Liver (tissue), 9 donors: Measurements from ENCODE around the gene KHDRBS2.

DNA sequence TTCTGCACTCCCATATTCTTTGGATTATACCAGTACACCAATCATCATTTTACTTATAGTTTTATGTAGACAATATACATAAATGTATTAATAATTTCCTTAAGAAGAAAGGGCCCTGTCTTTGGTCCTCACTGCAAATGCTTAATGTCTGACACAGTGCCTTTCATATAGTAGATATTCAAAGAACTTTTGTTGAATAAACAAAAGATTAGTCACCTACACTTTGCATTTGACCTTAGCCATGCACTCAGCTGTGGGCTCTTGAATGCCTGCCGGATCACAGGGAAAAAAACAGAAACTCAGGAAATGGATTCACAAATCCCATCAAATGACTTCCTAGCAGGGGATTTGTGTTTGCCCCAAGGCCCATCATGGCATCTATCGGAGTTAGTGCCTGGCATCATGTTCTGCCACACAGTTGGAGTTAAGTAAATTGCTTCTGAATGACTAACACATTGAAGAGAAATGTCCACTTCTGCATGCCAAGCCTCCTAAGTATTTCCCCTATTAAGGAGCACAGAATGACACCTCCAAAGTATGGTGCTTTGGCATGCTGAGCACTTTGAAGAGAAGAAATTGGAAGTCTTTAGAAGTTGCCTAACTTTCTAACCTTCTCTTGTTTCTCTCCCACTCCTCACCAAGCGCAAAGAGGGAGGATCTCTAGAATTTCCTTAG, 239.6 kb downstream of the DST start:
- PRO-cap, 5 experiments, result peak in 2 of 5 experiments; most common minus-strand start position 139 of the sequence (in 2)
- RAMPAGE, long total RNA, 2 experiments, result no peak in any of the 2 experiments
- RRBS, result no CpG with 5 or more reads among the region's 3 CpGs

GRCh38 chr6:56839023-56839481, 115.6 kb downstream of the DST start:
- PRO-cap, 5 experiments, result no peak in any of the 5 experiments
- RAMPAGE, long total RNA, 2 experiments, result no peak in any of the 2 experiments
- RRBS, result no CpG with 5 or more reads among the region's 1 CpG

GRCh38 chr6:56875713-56876338, 78.8 kb downstream of the DST start:
- PRO-cap, 5 experiments, result no peak in any of the 5 experiments
- RAMPAGE, long total RNA, 2 experiments, result no peak in any of the 2 experiments
- RRBS, result no CpG with 5 or more reads among the region's 6 CpGs

GRCh38 chr6:56914685-56915386, 39.8 kb downstream of the DST start:
- PRO-cap, 5 experiments, result no peak in any of the 5 experiments
- RAMPAGE, long total RNA, 2 experiments, result no peak in any of the 2 experiments
- RRBS, result no CpG with 5 or more reads among the region's 7 CpGs

DNA sequence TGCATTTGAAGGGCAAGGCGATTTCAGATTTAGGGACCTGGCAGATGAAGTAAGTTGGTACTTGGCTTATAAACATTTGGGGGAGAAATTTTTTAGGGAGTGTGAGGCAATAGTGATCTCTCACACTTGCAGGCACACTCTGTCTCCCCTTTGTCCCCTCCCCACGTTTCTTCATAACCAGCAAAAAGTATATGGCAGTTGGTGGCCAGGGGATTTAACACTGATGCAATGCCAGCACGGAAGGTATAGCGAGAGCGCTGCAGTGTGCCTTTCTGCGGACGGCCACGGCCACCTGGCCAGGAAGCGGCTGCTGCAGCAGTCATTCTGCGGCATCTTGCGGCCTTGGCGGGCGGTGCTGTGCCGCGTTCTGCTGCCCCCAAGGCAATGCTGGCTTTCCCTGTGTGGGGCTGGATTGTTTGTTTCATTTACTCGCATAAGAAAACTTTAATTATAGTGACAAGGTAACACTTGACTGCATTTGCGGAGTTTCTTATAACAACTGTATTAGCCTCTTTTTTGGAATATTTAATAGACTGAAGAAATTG, 890 bp downstream of the BEND6 start:
- PRO-cap, 5 experiments, result no peak in any of the 5 experiments
- RAMPAGE, long total RNA, 2 experiments, result no peak in any of the 2 experiments
- RRBS, result no CpG with 5 or more reads among the region's 17 CpGs

DNA sequence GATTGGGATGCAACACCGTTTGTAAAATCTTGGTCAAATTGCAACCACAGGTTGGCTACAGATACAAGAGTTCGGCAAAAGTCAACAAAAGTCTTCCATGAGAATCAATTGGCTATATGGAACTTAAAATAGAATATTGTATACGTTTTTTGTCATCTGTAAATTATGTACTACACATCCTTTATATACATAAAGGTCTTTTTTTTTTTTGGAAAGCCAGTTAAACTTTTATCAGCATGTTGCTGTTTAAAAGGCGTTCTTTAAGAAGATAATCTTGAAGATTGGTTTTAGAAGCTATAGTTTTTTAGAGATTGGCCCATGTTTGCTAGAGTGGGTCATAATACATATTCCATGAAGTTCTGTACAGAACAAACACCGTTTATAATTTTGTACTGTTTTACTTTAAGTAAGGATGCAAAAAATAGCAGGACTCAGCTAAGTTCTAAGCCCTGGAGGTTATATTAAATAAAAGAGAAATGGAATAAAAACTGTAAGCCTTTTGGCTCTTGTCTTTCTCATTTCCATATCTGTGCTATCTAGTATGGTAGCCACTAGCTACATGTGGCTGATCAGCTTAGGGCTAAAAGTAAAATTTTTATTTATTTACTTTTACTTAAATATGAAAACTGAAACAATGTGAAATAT, 8.4 kb downstream of the KIAA1586 start:
- PRO-cap, 5 experiments, result no peak in any of the 5 experiments
- RAMPAGE, long total RNA, 2 experiments, result no peak in any of the 2 experiments
- RRBS, result no CpG with 5 or more reads among the region's 5 CpGs

DNA sequence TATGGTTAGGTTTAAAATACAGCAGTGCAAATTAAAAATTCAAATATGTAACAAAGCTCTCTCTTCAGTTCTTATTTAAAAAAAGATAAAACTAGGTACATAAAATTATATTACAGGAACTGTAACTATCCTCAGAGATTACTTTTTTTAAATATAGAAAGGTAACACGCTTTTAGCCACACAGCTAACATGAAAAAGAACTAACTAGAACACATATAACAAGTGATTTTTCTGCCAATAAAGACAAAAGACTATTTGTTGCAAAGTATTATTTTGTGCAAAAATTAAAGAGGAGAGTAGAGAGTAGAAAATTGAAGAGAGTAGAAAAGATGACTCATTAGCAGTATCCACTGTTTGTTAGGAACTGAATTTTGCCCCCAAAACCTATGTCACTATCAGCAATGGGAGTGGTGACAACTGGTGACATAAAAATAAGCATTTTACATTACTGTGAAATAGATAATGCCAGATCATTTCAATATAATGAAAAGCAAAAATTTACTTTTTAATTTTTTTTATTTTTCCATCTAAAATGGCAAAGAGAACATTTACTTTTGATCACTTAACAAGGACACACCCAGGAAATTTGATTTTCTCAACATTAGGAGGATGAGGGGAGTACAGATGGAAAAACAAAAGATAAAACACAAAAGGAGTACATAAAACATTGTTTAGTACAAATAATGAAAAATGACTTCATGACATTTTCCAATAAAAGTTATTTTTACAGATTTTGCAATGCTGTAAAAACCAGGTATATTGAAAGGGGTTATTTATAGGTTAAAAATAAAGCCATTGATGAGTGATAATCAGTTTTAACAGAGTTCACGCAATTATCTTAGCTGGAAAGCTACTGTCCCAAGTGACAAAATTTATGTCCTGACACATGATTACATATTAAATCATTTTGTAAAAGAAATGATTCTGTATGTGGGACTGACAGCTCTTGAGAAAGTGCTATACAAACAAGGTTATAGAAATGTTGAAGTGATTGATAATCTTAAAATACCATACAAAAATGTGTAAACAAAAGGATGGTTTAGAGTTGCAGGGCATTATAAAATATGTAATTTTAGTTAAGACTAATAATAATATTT, 16.5 kb downstream of the BAG2 start:
- PRO-cap, 5 experiments, result no peak in any of the 5 experiments
- RAMPAGE, long total RNA, 2 experiments, result no peak in any of the 2 experiments
- RRBS, result no CpG with 5 or more reads among the region's 2 CpGs

DNA sequence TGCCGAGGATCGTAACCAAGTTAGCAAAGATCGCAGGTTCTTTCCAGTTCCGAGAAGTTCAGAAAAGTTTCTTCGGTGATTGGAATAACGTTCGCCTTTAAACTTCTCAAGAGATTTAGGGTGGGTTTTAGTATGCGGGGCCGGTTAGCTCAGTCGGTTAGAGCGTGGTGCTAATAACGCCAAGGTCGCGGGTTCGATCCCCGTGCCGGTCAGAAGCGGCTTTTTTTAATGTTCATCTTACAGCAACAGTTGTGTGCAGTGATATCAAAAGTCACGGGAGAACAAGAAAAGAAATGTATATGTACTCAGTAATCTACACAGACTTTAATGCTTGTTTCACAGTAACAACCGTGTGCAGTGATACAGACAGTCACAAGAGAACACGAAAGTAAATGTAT, 482.6 kb downstream of the PRIM2 start:
- PRO-cap, 5 experiments, result no peak in any of the 5 experiments
- RAMPAGE, long total RNA, 2 experiments, result no peak in any of the 2 experiments
- RRBS, result no CpG with 5 or more reads among the region's 21 CpGs

GRCh38 chr6:62285382-62286293, at the start of gene KHDRBS2:
Gene KHDRBS2, minus strand, starts transcription at chr6:62286225.
- PRO-cap, 5 experiments, result peak in 4 of 5 experiments; most common minus-strand start chr6:62286173 (in 3)
- RAMPAGE, long total RNA, 2 experiments, result no peak in any of the 2 experiments
- RRBS, result no CpG with 5 or more reads among the region's 63 CpGs

- PRO-cap, 5 experiments, result peak in 4 of 5 experiments; most common plus-strand start chr6:62286352 (in 4)
- RAMPAGE, long total RNA, 2 experiments, result no peak in any of the 2 experiments
- RRBS, result no CpG with 5 or more reads among the region's 22 CpGs
These were observed 415 bp upstream of the KHDRBS2 start for GRCh38 chr6:62286294-62286985.

DNA sequence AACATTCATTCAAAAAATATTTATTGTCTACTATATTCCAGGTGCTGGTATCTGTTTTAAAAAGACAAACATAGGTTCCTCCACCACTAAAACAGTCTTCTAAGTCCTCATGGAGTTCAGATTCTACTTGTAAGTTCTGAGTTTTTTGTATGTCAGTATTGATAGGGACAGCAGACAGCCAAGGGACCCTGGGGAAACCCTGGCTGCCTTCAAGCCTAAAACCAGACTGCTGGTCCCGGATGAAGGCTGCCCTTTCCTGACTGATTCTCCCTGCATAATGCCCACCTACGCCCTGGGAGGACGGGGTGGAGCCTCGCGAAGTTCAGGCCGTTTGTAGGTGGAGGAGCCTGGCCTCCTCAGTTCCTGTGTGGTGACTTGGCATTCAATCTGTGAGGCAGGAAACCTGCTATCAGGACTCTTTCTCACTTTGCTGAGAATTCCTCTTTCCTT, 120.2 kb upstream of the LGSN start:
- PRO-cap, 5 experiments, result no peak in any of the 5 experiments
- RAMPAGE, long total RNA, 2 experiments, result no peak in any of the 2 experiments
- RRBS, result no CpG with 5 or more reads among the region's 6 CpGs

GRCh38 chr6:63646350-63647038, 10.9 kb downstream of the PHF3 start:
- PRO-cap, 5 experiments, result no peak in any of the 5 experiments
- RAMPAGE, long total RNA, 2 experiments, result no peak in any of the 2 experiments
- RRBS, result no CpG with 5 or more reads among the region's 3 CpGs

- PRO-cap, 5 experiments, result no peak in any of the 5 experiments
- RAMPAGE, long total RNA, 2 experiments, result no peak in any of the 2 experiments
- RRBS, result no CpG with 5 or more reads among the region's 2 CpGs
These were observed 41.2 kb downstream of the PHF3 start for GRCh38 chr6:63676801-63677300.

DNA sequence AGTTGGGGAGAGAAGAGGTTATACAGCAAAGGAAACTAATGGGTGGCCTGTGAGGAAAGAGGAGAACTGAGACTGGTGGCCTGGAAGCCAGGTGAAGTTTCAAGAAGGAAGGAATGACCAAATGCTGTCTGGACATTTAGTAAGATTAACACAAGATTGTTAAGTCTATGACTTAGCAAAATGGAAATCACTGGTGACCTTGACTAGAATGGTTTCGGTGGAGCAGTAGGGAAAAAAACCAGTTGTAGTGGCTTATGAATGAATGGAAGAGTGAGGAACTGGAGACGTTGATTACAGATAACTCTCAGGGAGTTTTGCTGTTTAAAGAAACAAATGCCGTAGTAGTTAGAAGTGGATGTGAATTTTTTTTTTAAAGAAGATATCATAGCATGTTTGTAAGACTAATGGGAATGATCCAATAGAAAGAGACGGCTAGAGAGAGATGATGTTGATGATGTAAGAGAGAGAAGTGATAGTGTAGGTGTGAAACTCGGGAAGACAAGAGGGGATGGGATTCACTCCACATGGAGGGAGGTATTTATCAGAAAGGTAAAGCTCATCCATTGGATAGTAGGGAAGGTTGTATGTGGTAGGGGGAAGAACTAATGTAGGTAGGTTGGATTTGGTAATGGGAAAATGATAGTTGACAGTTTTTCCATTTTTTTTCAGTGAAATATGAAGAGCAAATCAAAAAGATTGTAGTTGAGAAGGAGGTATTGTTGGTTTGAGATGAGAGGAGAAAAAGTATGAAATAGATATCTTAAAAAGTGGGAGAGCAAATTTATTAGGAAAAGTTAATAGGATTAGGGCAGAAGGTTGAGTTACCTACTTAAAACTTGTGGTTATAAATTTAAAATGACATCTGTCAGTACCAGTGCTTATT, 61.3 kb downstream of the PHF3 start:
- PRO-cap, 5 experiments, result no peak in any of the 5 experiments
- RAMPAGE, long total RNA, 2 experiments, result no peak in any of the 2 experiments
- RRBS, result no CpG with 5 or more reads among the region's 5 CpGs

DNA sequence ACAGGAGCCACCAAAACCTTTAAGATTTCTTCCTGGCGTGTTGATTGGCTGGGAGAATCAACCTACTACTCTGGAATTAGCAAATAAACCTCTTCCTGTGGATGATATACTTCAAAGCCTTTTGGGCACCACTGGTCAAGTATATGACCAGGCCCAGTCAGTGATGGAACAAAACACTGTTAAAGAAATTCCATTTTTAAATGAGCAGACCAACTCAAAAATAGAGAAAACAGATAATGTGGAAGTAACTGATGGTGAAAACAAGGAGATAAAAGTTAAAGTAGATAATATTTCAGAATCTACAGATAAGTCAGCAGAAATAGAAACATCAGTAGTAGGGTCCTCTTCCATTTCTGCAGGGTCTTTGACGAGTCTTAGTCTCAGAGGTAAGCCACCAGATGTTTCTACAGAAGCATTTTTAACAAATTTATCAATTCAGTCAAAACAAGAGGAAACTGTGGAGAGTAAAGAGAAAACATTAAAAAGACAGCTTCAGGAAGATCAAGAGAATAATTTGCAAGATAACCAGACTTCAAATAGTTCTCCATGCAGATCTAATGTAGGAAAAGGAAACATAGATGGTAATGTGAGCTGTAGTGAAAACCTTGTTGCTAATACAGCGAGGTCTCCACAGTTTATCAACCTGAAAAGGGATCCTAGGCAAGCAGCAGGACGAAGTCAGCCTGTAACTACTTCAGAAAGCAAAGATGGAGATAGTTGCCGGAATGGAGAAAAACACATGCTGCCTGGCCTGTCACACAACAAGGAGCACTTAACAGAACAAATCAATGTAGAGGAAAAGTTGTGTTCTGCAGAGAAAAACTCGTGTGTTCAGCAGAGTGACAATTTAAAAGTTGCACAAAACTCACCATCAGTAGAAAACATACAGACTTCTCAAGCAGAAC, 76.5 kb downstream of the PHF3 start:
- PRO-cap, 5 experiments, result no peak in any of the 5 experiments
- RAMPAGE, long total RNA, 2 experiments, result no peak in any of the 2 experiments
- RRBS, result no CpG with 5 or more reads among the region's 6 CpGs

- PRO-cap, 5 experiments, result no peak in any of the 5 experiments
- RAMPAGE, long total RNA, 2 experiments, result no peak in any of the 2 experiments
- RRBS, result no CpG with 5 or more reads among the region's 12 CpGs
These were observed 77.5 kb downstream of the PHF3 start for GRCh38 chr6:63712792-63713741.

DNA sequence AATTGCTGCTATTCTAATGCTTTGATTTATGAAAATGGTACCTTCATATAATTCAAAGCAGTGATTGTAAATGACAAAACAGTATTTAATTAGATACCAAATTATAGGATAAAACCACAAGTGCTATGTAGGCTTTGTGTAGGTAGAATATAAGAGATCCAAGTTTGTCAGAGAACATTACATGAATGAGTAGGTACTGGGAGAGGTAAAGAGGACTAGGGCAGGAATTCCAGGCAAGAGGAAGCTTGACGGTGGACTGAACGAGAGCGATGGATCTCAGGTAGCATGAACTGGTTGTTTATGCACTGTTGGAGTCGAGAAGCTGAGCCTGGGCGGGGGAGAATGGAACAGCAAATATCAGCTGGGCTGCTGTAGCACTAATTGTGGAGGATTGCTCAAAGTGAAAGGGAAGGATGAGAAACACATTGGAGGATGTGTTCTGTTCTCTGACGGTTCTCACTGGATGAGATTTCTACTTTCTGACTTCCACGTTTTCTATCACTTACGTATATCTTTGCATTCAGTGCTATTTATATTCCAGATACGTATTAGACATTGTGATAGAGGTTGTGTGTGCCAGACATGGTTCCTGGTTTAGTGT, 164.2 kb downstream of the PHF3 start:
- PRO-cap, 5 experiments, result peak in 2 of 5 experiments; most common plus-strand start position 374 of the sequence (in 1); most common minus-strand start position 292 of the sequence (in 2)
- RAMPAGE, long total RNA, 2 experiments, result no peak in any of the 2 experiments
- RRBS, result no CpG with 5 or more reads among the region's 9 CpGs

DNA sequence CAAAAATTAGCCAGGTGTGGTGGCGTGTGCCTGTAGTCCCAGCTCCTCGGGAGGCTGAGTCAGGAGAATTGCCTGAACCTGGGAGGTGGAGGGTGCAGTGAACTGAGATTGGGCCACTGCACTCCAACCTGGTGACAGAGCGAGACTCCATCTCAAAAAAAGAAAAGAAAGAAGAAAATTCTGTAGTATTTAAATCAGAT, 622.0 kb upstream of the EYS start:
- PRO-cap, 5 experiments, result no peak in any of the 5 experiments
- RAMPAGE, long total RNA, 2 experiments, result no peak in any of the 2 experiments
- RRBS, result no CpG with 5 or more reads among the region's 3 CpGs

DNA sequence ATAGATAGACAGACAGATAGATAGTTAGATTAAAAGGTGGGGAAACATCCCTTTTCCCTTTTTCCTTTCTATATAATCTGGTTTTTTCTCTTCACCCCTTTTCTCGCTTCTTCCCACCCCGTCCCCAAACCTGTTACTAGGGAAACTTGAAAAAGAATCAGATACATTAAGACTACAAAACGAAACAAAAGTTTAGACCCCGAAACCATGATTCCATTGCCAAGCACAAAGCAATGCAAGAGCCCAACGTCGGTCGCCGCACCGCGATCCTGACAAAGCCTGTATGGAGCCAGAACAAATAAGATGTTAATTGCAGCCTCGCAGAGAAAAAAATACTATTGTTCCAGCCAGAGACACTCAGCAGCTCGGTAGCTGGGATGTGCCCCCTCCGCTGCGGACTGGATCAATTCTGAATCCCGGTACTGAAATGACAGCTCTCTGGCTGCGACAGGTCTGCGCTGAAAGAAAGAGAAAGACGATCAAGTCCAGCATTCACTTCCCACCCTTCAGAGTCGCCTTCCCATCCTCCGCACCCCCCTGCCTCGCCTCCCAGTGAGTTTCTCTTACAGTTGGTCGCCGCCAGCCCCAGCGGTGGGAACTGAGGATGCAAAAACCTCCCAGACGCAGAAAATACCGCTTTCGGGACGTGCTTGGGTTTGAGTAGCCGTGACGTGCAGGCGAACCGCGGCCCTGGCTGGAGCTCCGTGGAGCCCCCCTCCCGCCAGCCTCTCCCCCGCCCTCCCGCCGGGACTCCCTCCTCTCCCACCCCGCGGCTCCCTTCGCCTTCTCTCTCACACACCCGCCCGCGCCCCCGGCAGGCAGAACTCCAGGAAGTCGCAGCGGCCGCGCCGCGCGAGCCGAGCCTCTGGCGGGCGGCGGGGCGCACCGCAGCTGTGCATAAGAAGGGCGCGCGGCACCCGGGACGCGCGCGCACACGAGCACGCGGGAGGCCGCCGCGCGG, 535 bp upstream of the ADGRB3 start:
- PRO-cap, 5 experiments, result peak in 2 of 5 experiments; most common plus-strand start position 821 of the sequence (in 1); most common minus-strand start position 600 of the sequence (in 2)
- RAMPAGE, long total RNA, 2 experiments, result no peak in any of the 2 experiments
- RRBS, result 3% methylated on average over 28 of the region's 73 CpGs

GRCh38 chr6:69138096-69138403, 503.0 kb downstream of the ADGRB3 start:
- PRO-cap, 5 experiments, result no peak in any of the 5 experiments
- RAMPAGE, long total RNA, 2 experiments, result no peak in any of the 2 experiments